Mesothelial cell of epicardium (in vitro differentiated cells): ENCODE results near the gene MRPS12.

- PRO-cap, result bidirectional peak, plus-strand start at chr19:38930944, minus-strand start at chr19:38930747
Measured at GRCh38 chr19:38930251-38931579, at the start of gene MRPS12. MRPS12 (plus strand) TSS chr19:38930944.

GRCh38 chr19:39093687-39094219, 9.6 kb downstream of the ACP7 start:
- PRO-cap, result no peak

DNA sequence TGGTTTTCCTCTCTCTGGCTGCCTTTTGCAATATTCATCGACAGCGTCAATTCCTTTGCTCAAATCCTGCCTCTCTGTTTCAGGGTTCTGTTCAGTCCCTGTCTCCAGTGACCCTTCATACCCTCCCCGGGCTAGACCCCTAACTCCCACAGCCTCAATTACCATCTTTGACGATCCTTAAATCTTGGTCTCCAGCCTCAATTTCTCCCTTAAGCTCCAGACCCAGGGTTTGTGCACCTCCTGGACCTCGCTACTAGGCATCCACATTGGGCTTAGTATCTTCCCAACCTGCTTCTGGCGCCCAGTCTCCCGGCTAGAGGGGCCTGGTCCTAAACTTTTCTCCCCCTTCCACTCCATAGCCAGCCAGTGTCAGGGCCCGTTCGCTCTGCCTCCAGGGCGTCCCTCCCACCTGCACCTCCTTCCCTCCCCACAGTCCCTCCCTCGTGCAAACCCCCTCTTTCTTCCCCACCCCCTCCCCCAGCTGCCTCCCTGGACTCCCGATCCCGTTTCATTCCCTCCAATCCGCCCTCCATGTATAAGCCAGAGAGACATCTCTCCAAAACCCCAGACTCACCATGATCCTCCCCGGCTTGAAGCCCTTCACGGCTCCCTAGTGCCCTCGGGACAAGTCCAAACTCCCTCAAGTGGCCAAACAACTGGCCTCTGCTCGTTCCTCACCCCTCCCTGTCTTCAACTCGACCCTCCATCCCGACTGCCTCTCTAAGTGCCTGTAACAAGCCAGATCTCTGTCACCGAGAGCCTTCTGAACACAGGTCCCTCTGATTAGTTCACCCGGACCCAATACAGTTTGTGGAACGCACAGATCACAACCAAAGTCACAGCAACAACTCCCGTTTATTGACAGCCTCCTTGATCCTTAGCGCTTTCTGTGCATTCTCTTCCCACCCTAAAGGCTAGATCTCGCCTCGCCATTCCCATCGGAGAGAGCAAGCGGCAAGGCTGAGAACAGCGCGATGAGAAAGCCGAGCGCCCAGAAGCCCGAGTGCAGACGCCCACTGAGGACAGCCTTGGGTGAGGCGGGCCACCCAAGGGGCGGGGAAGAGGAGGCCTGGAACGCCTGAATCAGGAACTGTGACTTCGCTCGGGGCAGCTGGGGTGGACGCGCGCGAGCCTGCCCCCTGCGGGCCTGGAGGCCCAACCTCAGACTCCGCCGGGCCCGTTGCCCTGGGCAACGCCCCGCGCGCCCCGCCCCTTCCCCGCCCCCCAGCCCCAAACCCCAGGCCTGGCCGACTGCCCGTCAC, 853 bp upstream of the SAMD4B start:
- PRO-cap, result unidirectional peak, minus-strand start at position 1,018 of the sequence

DNA sequence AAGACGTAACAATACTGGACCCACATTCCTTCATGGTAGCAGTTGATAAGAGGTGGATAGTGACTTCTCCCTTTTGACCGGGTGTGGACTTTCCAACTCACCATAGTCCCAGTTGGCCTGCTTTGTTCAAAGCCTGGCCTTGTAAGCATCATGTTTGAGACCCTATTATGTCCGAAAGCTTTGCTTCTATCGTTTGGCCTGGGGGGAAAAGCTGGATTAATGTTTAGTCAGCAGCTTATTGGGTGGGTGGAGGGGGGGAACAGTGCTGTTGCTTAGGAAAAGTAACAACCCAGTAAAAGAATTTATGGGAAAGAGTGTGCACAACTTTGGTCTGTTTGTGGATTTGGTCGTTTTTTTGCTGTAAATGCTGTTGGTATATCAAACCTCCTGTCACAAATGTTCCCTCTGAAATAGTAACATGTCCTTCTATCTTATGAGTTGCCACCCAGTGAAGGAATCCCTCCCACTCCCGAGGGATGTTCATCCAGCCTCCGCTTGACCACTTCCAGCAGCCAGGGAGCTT, 10.4 kb downstream of the SAMD4B start:
- PRO-cap, result no peak

DNA sequence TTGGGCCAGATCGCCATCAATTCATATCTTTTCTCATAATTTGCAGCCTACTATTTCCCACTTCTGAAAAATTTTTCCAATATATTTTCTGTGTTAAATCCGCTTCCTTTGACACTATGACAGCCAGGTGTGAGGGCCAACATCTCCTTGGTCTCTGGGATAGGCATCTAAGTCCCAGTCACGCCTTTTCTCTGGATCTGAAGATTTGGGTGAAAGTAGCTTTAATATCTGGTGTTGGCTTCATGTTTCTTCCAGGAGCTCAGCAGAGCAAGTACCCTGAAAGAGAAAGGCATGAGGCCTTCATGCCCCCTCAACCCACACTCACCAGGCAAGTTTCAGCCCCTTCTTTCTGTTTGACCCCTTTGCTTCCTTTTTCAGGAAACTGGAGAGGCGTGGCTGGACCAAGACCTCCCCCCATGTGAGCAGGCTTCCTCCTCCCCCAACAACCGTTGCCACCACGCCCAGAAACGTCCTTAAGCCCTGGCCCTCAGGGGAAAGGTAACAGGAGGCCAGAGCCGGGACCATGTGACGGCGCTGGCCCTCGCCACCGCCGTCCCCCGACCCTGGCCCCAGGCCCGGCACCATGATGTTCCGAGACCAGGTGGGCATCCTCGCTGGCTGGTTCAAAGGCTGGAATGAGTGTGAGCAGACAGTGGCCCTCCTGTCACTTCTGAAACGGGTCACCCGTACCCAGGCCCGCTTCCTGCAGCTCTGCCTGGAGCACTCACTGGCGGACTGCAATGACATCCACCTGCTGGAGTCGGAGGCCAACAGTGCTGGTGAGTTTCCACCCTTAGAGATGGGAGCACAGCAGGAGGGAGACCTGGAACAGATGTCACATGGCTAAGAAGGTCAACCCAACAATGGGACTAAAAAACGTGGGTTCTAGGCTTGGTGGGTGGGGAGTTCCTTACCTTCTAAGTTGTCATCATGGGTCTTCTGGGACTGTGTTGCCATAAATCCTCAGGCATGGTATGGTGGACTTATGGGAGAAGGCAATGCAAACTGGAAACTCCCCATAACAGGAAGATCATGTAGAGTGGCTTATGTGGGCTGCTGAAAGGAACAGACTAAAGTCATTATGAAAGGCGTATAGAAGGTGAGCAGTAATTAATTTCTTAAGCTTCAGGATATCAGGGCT, 14.5 kb downstream of the SAMD4B start:
- PRO-cap, result no peak

- PRO-cap, result no peak
Measured at GRCh38 chr19:39383085-39383838, 7.6 kb downstream of the PAF1 start.

DNA sequence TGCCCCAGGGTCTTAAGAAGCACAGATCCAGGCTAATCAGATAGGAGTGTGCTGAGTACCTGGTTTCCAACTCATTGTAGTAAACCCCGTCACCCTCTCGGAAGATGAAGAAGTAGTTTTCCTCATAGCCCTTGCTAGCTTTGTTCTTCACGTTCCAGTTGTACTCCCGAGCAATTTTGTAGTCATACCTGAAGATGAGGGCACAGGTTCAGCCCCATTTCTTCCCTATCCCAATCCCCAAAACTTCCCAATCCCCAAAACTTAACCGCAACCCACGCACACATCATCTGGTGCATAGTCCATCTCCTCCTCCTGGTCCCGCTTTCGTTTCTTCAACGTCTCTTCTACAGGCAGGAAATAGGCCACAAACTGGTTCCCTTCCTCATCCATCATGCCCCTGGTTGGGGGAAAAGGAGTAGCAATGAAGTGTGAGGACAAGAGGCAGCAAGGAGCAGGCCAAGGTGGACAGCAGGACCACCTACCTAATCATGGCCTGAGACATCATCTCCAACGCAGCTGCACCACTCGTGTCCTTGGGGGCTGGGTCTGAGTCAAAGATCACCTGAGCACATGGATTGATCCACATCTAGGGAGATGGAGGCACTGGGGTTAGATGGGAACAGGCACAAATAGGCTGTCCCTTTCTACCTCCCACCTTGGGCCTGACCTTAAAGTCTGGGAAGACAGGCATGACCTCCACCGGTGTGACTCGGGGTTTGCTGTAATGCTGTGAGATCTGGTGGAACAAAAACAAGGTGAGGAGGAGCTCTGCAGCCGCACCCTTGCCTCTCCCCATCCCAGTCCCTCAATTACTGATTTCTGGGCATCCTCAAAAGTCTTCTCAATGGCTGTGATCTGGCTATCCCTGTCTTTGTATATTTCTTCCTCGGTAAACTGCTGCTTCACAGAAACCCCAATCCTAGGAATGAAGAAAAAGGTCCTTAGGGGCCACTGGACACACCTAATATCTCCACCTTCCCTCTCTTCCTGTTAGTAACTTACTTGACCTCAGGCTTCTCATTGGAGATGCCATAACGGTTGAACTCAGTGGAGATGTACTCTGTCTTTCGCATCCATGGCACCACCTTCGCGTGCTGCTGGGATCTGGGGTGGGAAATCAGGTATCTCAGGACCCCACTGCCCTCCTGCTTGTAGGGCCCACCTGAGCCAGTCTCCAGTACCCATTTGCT, 2.2 kb downstream of the PAF1 start:
- PRO-cap, result no peak

DNA sequence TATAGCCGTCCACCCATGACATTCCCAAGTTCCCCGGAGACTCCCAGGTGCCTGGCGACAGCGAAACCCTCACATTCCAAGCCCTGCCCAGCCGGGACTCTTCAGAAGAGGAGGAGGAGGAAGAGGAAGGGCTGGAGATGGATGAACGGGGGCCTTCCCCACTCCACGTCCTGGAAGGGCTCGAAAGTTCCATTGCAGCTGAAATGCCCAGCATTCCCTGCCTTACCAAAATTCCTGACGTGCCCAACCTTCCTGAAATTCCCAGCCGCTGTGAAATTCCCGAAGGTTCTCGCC, 10.2 kb downstream of the PLEKHG2 start:
- PRO-cap, result no peak

DNA sequence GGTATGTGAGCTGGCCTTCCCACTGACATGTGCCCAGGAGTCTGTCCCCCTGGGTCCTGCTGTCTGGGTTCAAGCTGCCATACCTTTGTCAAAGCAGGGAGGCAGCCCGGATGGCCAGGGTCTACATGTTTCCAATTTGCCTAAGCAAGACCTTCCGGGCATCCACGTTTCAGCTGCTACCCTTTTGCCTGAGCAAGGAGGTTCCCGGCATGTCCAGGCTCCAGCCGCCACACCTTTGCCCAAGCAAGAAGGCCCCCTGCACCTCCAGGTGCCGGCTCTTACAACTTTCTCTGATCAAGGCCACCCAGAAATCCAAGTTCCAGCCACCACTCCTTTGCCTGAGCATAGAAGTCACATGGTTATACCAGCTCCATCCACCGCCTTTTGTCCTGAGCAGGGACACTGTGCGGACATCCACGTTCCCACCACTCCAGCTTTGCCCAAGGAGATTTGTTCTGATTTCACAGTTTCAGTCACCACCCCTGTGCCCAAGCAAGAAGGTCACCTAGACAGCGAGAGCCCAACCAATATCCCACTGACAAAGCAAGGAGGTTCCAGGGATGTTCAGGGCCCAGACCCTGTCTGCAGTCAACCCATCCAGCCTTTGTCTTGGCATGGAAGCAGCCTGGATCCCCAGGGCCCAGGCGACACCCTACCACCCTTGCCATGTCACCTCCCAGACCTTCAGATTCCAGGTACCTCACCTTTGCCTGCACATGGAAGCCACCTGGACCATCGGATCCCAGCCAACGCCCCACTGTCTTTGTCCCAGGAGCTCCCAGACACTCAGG, 11.5 kb downstream of the PLEKHG2 start:
- PRO-cap, result no peak

DNA sequence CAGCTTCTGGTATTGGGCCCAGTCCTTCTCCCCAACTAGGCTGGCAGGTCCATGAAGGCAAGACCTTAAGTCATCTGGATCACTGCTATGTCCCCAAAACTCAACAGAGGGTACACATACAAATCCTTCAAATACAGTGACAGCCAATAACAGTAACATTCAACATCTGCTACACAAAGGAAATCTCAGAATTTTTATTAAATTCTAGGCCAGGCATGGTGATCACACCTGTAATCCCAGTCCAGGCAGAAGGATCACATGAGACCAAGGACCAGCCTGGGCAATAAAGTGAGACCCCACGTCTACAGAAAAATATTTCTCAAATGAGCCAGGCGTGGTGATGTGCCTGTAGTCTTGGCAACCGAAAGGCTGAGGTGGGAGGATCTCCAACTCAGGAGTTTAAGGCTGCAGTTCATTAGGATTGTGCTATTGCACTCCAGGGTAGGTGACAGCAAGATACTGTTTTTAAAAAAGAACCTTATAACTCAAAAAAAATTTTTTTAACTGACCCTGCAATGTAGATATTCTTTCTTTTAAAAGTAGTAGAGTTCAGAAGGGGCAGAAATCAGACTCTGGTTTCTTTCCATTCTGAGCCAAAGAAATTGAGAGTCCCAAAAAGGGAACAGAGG, 1.3 kb downstream of the RPS16 start:
- PRO-cap, result no peak

GRCh38 chr19:39719333-39719771, 15.1 kb downstream of the LGALS14 start:
- PRO-cap, result no peak

DNA sequence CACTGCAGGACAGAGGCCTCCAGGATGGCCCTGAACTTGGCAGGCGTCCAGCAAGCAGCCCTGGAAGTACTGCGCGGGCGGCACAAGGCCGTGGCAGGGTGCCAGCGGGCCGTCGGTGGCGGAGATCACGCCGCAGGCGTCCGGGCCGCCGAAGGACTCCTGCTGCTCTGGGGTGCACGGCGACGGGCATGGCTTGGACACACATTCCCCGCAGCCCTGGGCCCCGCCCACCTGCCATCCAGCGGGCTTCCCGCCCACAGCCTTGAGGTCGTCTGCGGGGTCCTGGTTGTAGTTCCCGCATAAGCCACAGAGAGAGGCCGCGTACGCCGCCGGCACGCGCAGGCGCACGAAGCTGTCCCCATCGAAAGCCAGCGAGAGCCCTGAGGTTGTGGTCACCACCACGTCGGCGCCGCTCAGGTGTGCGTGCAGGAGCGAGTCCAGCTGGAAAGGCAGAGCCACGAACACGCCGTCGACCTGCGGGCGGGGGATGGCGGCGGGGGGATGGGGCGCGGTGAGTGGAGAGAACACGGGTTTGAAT, 29.3 kb upstream of the FBL start:
- PRO-cap, result no peak

GRCh38 chr19:39877333-39878033, 31.3 kb upstream of the FBL start:
- PRO-cap, result no peak

- PRO-cap, result no peak
Measured at GRCh38 chr19:39881488-39881818, 35.3 kb upstream of the FBL start.

GRCh38 chr19:39891458-39892393, 45.5 kb upstream of the FBL start:
- PRO-cap, result no peak

GRCh38 chr19:39915350-39915825, 55.6 kb upstream of the PSMC4 start:
- PRO-cap, result no peak

DNA sequence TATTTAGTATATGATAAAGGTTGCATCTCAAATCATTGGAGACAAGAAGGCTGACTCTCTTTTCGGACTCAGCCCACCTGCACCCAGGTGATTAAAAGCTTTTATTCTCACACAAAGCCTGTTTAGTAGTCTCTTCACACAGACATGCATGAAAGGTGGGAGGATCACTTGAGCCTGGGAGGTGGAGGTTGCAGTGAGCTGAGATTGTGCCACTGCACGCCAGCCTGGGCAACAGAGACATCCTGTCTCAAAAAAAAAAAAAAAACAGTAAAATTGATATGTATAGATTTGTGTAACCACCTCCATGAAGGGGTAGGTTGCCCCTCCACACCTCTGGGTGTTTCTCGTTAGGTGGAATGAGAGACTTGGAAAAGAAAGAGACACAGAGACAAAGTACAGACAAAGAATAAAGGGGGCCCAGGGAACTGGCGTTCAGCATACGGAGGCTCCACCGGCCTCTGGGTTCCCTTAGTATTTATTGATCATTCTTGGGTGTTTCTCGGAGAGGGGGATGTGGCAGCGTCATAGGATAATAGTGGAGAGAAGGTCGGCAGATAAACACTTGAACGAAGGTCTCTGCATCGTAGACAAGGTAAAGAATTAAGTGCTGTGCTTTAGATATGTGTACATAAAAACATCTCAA, 11.9 kb upstream of the PSMC4 start:
- PRO-cap, result no peak

DNA sequence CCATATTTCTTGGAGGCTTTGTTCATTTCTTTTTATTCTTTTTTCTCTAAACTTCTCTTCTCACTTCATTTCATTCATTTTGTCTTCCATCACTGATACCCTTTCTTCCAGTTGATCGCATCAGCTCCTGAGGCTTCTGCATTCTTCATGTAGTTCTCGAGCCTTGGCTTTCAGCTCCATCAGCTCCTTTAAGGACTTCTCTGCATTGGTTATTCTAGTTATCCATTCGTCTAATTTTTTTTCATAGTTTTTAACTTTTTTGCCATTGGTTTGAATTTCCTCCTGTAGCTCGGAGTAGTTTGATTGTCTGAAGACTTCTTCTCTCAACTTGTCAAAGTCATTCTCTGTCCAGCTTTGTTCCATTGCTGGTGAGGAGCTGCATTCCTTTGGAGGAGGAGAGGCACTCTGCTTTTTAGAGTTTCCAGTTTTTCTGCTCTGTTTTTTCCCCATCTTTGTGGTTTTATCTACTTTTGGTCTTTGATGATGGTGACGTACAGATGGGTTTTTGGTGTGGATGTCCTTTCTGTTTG, 13.4 kb downstream of the ZNF780B start:
- PRO-cap, result no peak

GRCh38 chr19:40222899-40223733, 3.4 kb downstream of the CCNP start:
- PRO-cap, result no peak

DNA sequence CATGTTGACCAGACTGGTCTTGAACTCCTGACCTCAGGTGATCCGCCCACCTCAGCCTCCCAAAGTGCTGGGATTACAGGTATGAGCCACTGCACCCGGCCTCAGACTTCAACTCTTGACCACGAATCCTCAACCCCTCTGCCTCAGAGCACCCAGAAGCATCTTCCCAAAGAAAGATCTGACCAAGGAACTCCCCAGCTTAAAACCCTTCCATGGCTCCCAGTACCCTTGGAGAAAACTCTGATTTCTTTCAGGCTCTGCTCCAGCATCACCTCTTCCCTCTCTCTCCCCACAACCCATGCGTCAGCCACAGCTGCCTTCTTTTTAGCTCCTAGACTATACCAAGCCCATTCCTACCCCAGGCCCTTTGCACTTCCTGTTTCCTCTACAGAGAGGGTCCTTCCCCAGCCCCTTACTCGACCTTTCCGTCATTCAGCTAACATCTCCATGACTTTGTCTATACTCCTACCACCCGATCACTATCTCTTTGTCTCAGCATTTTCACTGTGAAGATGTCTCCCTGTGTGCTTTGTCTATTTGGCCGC, 1.2 kb downstream of the CCNP start:
- PRO-cap, result no peak